Bronchus (tissue), 1 donor: ENCODE data around the genes CUTC, ABCC2, SEMA4G and LZTS2.

GRCh38 chr10:99530416-99530667, 2.4 kb upstream of the NKX2-3 start:
- PRO-cap, result no peak

- PRO-cap, result no peak
Observed at GRCh38 chr10:99537278-99538050, 4.7 kb downstream of the NKX2-3 start.

- PRO-cap, result no peak
Observed at GRCh38 chr10:99612903-99613834, 7.1 kb downstream of the SLC25A28 start.

GRCh38 chr10:99656503-99657069, 2.7 kb upstream of the ENTPD7 start:
- PRO-cap, result no peak

DNA sequence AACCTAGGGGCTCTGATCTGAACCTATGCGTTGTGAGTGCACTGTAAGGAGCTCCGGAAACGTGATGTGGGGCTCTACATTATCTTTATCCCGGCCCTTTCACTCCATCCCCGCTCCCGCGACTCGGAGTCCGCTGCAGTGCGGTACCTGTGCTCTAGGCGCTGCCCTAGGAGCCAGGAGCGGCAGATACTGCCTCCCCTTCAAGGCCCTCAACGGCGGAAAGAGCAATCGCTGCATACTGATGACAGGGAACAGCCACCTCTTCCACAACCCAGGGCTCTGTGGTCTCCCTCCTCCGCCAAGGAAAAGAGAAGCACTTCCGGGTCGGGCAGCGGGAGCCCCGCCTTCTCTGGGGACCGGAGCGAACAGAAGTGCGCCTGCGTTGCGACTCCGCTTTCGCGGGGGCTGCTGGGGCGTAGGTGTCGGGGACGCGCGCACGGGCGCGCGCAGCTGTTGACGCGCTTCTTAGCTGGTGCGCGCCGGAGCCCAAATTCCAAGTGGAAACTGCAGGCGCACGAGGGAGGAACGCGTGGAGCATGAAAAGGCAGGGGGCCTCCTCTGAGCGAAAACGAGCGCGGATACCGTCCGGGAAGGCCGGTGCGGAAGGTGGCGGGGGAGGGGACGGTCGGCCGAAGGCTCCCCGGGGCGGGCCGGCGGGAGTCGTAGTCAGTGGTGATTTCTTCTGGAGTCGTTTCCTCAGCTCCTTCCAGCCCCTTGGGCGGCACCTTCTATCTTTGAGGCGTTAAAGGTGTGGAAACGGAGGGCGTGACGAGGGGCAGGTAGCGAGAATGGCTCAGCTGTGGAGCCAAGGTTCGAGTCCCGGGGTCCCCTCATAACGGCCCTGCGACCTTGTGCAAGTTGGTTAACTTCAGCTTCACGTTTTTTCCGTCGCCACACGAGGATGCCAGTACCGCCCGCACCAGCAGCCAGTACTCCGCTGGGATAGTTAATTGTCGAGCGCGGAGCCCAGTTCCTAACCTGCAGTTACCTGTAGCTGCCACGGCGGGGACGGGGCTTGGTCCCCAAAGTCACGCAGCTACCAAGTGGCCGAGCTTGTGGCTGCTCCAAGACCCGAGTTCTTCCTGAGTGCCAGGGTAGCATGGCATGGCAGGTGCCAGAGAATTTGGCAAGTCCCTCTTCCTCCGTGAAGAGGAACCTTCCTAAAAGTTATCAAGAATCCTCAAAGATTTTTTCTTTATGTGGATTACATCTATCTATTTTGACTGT, at the start of gene CUTC:
Gene CUTC (plus strand): TSS at position 422 of the 1,227 bp plus-strand sequence.
- PRO-cap, result bidirectional peak, plus-strand start at position 428 of the sequence, minus-strand start at position 281 of the sequence; bidirectional peak, plus-strand start at position 891 of the sequence, minus-strand start at position 671 of the sequence; unidirectional peak, minus-strand start at position 939 of the sequence

- PRO-cap, result bidirectional peak, plus-strand start at chr10:99782690, minus-strand start at chr10:99782541
Observed at GRCh38 chr10:99782385-99782856, at the start of gene ABCC2. TSS of gene ABCC2 (plus strand) at chr10:99782640.

DNA sequence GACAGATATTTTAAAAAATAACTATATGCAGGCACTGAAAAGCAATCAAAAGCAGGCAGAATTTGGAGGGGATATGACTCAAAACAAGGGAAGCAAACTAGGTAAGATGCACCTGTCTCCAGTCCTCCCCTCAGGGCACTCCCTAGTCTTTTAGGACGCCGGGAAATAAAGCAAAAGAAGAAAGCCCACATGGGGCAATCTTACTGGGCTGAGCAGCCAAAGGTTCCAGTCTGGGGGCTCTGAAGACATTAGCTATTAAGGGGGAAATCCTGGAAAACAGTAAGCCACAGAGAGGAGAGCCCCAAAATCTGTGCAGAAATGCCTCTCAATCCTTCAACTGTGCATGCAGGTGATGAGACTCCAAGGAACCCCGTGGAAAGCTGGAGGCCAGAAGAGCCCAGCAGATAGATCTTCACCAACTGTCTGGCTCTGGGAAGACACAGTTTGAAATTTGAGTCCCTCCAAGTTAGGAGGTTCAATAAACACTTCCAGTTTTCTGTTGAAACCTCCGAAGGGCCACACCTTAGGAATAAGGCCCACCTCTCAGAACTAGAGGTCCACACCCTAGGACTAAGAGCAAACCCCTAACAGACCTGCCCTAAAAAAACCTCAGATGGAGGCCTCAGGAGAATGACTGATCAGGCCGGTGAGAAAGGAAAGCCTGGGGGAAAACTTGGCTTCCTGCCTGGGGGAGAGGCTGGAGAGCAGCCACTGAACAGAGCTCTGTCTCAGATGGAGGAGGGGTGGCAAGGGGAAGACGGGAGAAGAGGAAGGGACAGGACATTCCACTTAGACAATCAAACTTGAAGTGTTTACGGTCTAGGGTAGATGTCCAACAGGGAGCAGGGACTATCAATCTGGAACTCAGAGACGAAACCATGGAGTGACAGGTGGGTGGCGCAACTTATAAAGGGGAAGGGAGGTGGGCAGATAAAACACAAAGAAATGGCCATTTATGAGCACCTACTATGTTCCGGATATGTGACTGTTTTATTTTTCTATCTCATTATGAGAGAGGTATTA, 83.0 kb downstream of the DNMBP start:
- PRO-cap, result bidirectional peak, plus-strand start at position 800 of the sequence, minus-strand start at position 636 of the sequence

DNA sequence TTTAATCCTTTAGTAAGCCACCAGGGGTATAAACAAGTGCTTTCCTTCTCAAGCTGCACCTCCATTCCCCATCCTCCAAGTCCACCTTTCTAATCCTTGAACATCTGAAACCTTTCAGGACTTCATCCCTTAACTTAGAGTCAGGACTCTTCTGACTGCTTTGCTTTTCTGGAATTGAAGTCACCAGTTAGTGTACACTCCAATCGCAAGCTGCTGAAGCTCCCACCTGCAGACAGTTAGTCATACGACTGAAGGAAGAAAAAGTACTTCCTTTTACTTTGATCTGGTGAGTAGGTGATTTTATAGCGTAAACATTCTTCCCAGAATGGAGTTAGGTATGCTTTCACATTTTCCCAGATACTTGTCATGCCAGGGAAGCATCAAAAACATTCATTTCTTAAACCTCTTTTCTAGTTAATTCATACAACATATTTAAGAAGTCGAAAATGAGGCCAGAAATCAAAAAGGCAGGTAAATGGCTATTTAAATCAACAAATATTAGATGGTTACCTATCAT, 78.5 kb downstream of the DNMBP start:
- PRO-cap, result bidirectional peak, plus-strand start at position 314 of the sequence, minus-strand start at position 250 of the sequence

DNA sequence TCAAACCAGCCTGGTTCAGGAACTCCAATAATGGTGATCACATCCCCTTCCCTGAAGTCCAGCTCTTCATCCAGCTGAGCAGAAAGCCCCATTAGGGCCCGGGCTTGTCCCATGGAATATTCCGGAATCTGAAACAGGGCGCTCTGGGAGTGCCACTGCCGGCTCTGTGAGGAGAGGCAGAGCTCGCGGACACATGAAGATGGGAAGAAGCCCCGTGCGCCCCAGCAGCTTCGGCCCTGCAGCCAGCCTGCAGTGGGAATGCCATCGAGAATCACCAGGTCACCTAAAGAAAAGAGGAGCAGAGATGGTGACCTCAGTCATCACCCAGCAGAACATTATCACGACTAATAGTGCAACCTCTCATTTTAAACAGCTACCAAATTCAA, 52.8 kb downstream of the DNMBP start:
- PRO-cap, result no peak

GRCh38 chr10:100009096-100009768, 515 bp downstream of the DNMBP start:
- PRO-cap, result no peak

DNA sequence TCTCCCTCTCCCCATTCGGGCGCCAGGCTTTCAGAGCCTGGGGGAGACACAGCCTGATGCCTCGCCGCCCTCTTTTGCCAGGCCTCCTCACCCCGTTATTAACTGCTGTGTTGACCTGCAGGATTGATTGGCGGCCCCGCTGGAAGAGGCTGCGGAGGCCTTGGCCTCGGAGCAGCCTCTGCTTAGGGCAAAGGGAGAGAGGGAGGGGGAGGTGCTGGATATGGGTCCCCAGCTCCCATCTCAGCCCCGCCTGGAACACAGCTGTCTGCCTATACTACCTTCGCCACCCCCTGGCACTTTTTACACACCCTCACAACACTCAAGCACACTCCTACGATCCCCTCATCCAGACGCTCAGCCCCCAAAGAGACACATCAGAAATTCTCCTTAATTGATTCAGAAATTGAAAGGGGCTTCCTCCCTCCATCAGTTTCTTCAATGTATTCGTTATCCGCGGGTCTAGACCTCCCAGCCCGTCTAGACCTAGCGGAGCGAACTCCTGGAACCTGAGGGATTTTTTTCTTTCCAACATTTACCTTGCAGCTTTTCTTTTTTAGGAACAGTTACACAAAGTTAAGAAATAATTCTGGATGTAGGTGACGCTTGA, 7.1 kb upstream of the PAX2 start:
- PRO-cap, result no peak

DNA sequence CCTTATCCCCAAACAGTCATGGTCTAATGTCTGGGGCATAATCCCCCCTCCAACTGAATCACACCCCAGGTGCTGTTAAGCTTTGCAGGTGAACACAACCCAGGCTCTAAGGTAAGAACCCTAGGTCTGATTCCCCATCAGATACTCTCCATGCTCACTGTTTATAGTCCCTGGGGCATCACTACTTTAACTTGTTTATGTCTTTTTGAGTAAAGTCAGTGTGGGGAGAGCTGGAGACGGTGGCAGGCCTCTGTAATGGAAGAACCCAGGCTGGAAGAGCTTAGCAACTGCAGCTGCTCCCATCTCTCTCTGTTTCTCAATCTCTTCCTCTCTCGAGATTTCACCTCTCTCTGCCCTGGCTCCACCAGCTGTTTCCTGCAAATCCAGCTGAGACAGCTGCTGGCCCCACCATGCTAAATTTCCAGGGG, 25.9 kb upstream of the SLF2 start:
- PRO-cap, result no peak

GRCh38 chr10:100968784-100969736, at the start of gene SEMA4G:
TSS of gene SEMA4G (plus strand) at chr10:100969504.
- PRO-cap, result bidirectional peak, plus-strand start at chr10:100969526, minus-strand start at chr10:100969434

GRCh38 chr10:100976955-100977351, 7.6 kb downstream of the SEMA4G start:
- PRO-cap, result no peak

GRCh38 chr10:100996670-100997376, 2.8 kb upstream of the LZTS2 start:
- PRO-cap, result bidirectional peak, plus-strand start at chr10:100997074, minus-strand start at chr10:100996971

DNA sequence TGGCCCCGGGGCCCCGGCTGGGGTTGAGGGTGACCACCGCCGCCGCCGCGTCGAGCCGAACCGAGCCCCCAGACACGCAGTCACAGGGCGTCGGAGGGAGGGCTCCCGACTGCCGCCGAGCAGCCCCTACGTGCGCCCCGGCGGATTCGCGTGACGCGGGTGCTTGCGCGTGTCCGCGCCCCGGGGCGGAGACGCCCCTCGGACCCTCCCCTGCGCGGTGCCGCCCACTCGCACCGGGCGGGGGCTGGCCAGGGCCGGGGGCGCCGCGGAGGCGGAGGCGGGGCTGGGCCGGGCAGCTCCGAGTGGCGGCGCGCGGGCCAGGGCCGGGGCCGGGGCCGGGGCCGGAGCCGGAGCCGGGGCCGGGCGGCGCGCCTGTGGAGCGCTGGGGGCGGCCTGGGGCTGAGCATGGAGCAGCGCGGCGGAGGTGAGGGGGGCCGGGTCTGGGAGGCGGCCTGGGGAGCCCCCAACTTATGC, at the start of gene LZTS2:
Gene LZTS2 (plus strand): TSS at position 280 of the 474 bp plus-strand sequence.
- PRO-cap, result bidirectional peak, plus-strand start at position 251 of the sequence, minus-strand start at position 148 of the sequence

GRCh38 chr10:101043457-101043825, 12.4 kb downstream of the SFXN3 start:
- PRO-cap, result unidirectional peak, minus-strand start at chr10:101043564

- PRO-cap, result no peak
Observed at GRCh38 chr10:101063266-101064117, 1.7 kb downstream of the KAZALD1 start.

DNA sequence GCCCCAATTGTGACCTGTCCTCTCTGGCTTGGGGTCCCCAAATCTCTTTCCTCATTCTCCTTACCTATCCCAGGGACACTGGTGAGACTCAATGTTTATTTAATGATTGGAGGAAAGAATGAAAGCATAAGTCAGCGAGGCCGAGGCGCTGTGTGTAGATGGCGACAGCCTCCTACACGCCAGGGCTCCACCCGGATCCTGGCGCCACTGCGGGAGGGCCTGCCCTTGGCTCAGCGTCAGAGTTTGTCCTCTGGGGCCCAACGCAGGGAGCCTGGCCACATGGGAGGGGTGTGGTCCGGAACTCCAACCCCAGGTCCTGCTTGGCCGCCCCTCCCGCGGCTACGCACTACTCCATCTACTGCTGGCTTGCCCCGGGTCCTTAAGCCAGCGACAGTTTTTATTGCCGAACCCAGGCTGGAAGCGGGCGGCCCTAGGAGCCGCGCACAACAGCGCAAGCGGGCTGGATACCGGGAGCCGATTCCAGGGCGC, 4.3 kb downstream of the KAZALD1 start:
- PRO-cap, result bidirectional peak, plus-strand start at position 412 of the sequence, minus-strand start at position 209 of the sequence

GRCh38 chr10:101093035-101093473, 31.3 kb downstream of the KAZALD1 start:
- PRO-cap, result no peak